Metastatic Liver Carcinoma in the Adrenal Gland (tissue), 2 donors: ENCODE results near the genes SNAP29, LZTR1 and LRRC74B.

- PRO-cap, 2 experiments, result peak in 2 of 2 experiments; most common plus-strand start chr22:20301210 (in 2)
Measured at GRCh38 chr22:20301045-20301509, 18.8 kb downstream of the DGCR6L start.

- PRO-cap, 2 experiments, result no peak in any of the 2 experiments
Measured at GRCh38 chr22:20424808-20425970, 12.4 kb downstream of the SCARF2 start.

GRCh38 chr22:20504090-20504624 lies 3.3 kb upstream of the MED15 start:
- PRO-cap, 2 experiments, result no peak in any of the 2 experiments

GRCh38 chr22:20519898-20520891 lies 12.8 kb downstream of the MED15 start:
- PRO-cap, 2 experiments, result no peak in any of the 2 experiments

DNA sequence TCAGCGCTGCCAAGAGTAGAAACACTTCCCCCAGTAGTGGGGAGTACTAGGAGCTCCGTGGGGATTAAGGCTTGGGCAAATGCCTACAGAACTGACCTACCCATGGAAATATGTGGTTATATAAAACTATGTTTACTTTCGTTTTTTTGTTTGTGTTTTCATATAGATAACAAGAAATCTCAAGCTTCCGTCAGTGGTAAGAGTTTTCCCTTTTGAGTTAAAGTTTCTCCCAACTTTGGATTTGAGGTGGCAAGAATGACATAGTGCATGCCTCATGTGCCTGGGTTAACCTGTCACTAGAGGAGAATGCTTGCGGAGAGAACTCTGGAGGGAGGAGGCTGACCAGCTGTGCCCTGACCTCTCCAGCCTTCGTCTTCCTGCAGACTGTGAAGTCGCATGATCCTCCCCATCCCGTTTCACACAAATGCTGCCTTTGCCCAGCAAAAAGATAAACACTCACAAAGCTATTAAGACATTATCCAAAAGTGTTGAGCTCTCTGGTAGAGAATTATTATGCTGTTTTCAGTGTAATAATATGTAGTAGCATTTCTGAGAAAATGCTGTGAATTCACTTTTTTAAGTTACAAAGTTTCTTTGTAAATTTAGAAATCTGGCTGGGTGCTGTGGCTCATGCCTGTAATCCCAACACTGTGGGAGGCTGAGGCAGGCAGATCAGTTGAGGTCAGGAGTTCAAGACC lies 45.7 kb downstream of the MED15 start:
- PRO-cap, 2 experiments, result no peak in any of the 2 experiments

DNA sequence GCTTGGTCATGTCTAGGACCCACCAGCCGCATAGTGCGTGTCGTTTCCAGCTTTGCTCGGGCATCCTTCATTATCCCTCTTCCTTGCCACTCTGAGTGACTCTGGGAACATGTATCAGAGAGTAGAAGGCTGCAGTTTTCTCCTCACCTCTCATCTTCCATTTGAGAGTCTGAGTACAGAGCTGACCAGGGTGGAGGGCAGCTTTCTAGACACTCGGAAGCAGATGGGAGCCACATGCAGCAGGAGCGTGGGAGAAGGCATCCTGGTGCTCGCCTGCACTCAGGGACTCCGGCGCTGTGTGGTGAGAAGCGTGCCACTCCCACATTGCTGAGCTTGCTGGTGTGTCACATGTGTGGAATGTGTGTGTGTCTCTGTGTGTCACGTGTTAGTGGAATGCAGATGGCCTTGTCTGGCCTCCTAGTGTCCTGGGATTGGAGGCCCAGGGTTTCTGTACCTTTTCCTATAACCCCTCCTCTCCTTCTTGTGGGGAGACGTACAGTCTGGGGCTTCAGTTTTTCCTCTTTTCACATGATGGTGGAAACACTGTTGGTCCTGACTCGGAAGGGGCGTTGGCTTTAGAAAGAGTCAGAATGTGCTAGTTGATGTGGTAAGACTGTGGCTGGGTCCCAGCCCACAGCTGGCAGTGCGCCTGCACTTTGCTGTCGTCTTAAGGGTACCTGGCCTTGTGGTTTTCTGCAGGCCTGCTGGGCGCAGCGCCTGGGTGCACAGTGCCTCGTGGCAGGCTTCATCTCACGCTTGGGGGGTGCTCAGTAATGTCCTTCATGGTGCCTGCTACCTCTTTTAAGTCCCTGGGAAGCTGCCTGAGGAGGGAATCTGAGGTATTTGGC lies 61.6 kb downstream of the MED15 start:
- PRO-cap, 2 experiments, result no peak in any of the 2 experiments

DNA sequence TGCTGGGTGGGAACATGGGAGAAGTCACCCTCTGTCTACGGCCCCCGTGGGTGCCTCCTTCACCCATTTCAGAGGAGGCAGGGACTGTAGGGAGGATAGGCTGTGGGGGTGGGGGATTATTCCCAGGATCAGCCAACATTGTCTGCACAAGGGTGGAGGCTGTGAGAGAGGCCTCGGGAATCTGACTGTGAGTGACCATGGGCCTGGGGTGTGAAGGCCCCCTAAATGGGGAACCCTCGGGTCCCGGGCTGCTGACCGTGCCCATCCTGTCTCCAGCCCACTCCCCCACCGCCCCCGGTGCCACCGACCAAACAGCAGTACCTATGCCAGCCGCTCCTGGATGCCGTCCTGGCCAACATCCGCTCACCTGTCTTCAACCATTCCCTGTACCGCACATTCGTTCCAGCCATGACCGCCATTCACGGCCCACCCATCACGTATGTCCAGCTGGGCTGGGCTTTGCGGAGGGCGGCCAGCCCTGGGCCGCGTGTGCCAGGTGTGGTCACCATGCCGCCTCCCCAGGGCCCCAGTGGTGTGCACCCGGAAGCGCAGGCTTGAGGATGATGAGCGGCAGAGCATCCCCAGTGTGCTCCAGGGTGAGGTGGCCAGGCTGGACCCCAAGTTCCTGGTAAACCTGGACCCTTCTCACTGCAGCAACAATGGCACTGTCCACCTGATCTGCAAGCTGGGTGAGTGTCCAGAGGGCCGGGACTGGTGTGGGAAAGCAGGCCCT lies 77.3 kb downstream of the MED15 start:
- PRO-cap, 2 experiments, result no peak in any of the 2 experiments

- PRO-cap, 2 experiments, result no peak in any of the 2 experiments
Measured at GRCh38 chr22:20588536-20589756, 81.5 kb downstream of the MED15 start.

- PRO-cap, 2 experiments, result no peak in any of the 2 experiments
Measured at GRCh38 chr22:20657019-20657752, 116.7 kb upstream of the SERPIND1 start.

DNA sequence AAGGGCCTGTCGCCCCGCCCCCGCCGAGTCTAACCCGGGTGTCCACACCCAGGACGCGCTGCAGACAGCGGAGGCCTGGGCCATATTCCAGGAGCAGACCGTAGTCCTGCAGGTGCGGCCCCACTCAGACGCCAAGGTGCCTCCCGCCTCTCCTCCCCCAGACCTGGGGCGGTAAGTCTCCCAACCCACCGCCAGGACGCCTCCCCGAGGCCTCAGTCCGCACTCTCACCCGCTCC lies 70.4 kb upstream of the SERPIND1 start:
- PRO-cap, 2 experiments, result no peak in any of the 2 experiments

- PRO-cap, 2 experiments, result peak in 2 of 2 experiments; most common plus-strand start chr22:20778028 (in 1); most common minus-strand start chr22:20777870 (in 2)
Measured at GRCh38 chr22:20777428-20778135, 3.7 kb downstream of the SERPIND1 start.

DNA sequence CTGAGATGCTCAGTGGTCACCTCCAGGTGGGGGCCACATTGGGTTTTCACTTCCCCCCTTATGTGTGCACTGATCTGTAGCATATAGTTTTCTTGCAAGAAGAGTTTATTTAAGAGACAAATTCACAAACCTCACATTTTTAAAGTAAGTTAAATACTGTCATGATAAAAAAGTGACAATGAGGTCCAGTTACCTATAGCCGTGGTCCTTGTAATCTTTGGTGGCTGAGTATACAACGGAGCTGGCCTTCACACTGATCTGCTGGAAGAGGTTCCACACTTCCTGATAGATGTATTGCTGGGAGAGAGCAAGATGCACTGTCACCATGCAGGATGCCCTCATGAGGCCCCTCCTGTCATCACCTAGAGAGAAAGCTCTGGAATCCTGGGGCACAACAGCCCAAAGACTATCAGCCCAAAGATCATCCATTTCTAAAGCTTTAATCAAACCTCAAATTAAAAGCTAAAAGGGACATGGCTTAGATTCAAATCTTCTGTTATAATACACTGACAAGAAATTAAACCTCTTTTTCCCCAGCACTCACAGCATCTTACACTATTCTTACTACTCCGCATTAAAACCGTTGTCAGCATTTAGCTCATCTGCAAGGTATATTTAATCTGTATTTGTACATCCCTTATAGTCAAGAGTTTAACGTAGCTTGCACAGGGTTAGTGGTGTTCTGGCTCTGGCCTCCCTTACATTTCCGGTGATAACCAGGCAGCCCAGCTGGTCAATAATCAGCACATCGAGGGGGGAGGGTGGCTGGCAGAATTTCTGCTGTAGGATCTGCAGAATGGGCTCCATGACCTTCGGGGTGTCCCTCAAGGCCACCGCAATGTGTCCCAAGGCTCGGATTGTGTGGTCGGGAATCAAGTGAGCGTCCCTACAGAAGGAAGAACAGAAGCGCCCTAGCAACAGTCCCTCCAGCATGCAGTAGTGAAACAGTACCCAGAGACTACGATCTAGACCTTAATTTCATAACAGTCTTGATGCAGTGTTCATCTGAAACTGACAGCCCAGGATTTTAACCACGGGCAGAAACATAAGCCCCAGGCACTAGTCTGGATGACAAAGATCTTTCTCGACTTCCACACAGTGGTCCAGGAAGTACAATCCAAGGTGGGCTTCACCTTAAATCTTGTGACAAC lies 24.9 kb downstream of the SERPIND1 start:
- PRO-cap, 2 experiments, result no peak in any of the 2 experiments

- PRO-cap, 2 experiments, result peak in 2 of 2 experiments; most common plus-strand start chr22:20859033 (in 2)
Measured at GRCh38 chr22:20858940-20859562, at the start of gene SNAP29. Gene SNAP29, plus strand, starts transcription at chr22:20859007.

DNA sequence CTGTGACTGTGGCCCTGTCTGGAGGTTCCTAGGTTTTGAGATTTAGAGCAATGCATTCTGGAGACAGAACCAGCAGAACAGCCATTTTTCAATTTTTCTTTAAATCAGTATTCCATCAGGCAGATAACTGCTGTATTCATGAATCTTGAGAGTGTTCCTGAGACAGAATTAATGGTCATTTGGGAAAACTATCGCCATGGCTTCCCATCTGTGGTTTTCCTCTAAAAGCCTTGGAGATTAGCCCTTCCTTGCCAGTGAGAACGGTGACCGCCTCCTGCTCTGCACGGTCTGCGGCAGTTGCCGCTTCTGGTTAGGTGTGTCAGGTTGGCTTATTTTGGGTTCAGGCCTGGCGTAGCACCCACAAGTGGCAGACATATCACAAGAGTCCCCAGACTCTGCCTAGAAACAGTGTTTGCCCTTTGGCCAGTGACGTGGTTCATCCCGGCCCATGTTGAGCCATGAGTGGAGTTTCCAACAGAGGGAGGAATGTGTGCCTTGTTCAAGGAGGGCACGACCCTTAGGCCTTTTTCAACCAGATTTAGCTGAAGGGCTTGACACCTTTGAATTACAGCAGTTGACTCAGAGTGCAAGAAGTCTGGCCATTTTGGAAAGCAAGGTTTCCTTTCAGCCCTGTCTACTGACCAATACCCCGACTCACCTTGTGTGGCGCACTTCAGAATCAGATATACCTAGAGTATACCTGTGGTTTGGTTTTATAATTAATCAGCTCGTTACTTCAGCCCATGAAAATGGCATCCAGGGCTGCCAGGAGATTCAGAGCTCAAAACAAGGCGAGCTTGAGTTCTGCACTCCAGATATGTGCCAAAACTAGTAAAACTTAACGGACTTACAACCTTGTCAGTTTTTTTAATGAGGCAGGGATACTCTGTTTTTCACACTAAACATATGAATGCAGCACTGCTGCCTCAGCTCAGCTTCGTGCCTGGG lies 15.1 kb upstream of the AIFM3 start:
- PRO-cap, 2 experiments, result peak in 2 of 2 experiments; most common minus-strand start position 308 of the sequence (in 2)

- PRO-cap, 2 experiments, result peak in 2 of 2 experiments; most common plus-strand start chr22:20982293 (in 1); most common minus-strand start chr22:20982203 (in 1)
Measured at GRCh38 chr22:20981513-20982635, at the start of gene LZTR1. Gene LZTR1, plus strand, starts transcription at chr22:20982297.

DNA sequence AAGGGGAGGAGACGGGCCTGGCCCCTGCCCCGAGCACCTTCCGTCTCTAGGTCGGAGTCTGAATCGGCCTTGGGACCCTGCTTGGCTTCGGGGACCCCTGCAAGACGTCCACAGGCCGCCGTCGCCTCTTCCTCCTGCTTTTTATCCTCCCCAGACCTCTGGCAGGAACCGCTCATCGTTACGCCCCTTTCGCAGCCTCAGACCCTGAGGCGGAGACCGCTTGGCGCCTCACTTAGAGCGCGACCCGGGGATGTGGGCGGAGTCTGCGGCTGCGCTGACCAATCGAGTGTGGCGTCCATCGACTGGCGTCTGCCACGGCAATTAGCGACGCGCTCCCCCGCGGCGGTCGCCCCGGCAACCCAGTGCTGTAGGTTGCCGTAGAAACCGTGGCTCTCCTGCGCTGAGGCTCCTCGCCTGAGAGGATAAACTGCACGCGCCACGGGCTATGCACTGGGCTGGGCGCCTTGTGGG lies 888 bp upstream of the P2RX6 start:
- PRO-cap, 2 experiments, result no peak in any of the 2 experiments

DNA sequence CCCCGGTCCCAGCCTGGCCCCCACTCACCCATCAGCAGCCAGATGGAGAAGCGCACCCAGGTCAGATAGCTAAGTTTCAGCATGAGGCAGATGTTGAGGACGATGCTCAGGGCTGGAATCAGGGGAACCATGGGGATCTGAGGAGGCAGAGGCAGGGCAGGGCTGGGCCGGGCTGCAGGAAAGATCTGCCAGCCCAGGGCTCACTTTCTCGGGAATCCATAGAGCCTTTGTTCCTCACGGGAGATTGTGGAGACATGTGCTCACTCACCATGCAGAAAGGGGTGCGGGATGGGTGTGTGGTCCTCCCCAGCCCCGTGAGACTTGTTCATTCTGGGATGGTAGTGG lies 3.1 kb downstream of the SLC7A4 start:
- PRO-cap, 2 experiments, result no peak in any of the 2 experiments

DNA sequence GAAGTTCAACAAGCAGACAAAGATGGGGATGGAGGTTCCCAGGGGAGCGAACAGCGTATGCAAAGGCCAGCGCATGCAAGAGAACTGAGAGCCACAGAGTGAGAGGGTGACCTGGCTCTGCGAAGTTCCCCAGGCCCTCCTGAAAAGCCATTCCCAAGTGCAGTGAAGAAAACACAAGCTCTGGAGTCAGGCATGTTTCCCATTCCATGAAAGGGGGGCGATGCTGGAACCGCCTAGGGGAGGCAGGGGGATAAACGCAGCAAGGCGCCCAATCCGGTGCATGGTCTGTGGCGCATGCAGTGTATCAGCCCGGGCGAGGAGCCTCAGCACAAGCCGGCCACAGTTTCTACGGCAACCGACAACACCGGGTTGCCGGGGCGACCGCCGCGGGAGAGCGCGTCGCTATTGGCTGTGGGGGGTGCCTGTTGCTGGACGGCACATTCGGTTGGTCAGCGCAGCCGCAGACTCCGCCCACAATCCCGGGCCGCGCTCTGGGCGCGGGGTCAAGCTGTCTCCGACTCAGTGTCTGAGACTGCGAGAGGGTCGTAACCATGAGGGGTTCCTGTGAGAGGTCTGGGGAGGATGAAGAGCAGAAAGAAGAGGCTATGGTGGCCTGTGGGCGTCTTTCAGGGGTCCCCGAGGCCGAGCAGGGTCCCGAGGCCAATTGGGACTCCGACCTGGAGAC lies at the start of gene LRRC74B:
LRRC74B (plus strand) TSS at position 511 of the 685 bp plus-strand sequence.
- PRO-cap, 2 experiments, result no peak in any of the 2 experiments

DNA sequence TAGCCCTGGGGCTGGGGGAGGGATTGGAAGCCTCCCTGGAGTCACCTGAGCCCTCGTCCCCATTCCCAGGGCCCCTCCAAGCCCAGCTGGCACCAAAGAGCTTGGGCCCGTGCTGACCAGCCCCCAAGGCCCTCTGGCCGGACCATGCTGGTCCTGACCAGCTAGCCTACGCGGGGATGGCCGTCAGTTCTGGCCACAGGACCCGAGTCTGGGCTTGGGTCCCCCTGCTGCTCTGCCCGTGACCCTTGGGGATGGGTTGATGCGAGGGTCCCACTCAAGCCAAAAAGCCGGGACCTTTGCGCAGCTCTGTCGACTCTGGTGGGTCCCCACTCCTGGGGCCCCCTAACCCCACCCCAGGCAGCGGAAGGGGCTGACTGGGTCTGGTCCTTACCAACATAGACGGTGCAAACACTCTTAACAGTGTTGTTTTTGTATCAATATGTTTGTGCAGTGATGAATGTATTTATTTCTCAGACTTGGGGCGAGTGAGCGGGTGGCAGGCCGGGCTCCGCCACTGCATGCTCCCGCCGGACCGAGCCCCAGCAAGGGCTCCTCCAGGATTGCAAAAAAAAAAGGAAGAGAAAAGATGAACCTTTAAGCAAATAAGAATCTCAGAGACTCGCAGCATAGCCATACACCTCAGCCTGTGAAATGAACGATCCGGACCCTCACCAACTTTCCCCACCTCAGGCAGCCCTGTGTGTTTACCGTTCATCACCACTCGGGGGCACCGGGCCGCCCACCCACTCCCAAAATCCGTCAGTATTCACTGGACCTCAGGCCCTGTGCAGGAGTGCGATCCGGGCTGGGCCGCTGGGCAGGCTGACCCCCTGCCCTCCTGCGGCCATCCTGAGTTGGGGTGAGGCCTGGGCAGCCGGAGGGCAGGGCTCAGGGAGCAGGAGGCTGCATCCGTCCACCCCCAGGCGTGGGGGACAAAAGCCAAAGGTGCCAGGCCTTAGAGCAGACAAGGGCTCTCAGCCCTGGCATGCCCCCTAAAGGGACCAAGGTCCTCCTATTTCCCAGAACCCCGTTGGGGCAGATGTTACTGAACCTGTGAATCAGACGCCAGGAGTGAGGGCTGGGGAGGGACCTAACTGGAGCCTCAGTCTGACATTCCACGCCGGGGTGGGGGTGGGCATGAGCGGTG lies 17.1 kb upstream of the TMEM191C start:
- PRO-cap, 2 experiments, result no peak in any of the 2 experiments

DNA sequence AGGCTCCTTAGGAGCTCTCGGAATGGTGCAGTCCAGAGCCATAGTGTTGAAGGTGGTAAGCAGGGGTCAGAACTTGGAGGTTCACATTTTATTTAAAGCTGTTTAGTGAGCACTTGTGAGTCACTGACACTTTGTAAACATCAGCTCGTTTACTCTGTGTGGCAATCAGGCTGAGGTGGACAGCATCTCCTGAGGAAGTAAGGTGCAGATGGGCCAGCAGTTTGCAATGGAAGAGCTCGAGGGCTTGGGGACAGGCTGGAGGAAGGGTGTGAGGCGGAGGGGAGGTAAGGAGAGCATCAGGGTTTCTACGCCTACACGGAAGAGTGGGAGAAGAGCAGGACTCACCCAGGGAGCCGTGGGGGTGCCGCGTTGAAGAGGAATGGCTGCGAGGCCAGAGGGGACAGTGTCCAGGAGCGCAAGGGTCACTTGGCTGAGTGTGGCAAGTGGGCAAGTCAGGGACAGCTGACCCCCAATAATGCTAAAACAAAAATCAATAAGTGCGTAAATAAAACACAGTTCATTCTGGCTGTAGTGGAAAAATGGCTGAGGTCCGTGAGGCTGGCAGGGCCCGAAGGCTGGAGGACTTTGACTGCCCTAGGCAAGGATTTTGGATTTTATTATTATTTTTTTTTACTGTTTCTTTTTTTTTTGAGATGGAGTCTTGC lies 9.9 kb upstream of the TMEM191C start:
- PRO-cap, 2 experiments, result no peak in any of the 2 experiments